ENCODE results near the genes SLC6A18, CLPTM1L and IRX2.

DNA sequence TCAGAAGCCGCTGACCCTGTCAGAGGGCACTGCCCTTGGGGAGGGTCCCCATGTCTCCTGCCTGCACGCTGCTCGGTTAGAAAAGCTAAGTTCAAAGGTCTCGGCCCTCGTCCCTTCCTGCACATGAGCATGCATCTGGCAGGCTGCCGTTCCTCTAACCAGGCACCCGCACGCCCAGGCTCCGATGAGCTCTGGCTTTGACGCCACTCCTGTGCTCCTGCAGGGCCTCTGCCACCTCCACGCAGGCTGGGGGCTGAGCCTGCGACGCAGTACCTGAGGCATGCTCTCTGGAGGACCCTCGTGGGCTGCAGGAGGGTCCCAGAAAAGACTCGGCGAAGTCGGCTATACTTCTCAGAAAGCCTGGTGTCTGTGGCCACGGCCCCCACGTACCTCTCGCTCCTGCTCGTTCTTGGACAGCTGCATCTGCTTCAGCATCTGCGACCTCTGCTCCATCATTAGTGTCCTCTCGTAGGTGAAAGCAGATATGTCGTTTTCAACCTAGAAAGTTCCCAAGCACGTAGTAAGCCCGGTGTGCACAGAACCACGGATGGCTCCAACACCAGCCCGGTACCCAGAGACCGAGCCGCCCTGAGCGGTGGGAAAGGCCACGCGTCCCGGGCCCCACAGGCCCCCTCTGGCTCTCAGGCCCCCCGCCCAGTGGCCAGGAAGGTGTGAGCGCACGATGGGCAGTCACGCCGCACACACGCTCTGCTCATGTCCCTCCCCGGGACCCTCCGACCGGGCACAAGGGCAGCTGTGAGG is 51.5 kb downstream of the NKD2 start:
- RRBS, result 86% methylated on average over 9 of the region's 43 CpGs

GRCh38 chr5:1098637-1099451 is 13.0 kb downstream of the SLC12A7 start:
- RRBS, result 100% methylated on average over 2 of the region's 26 CpGs

- RRBS, result no CpG with 5 or more reads among the region's 7 CpGs
Observed at GRCh38 chr5:1105460-1105693, 6.5 kb downstream of the SLC12A7 start.

- RRBS, result 3% methylated on average over 33 of the region's 62 CpGs
Observed at GRCh38 chr5:1110693-1111702, 865 bp downstream of the SLC12A7 start.

DNA sequence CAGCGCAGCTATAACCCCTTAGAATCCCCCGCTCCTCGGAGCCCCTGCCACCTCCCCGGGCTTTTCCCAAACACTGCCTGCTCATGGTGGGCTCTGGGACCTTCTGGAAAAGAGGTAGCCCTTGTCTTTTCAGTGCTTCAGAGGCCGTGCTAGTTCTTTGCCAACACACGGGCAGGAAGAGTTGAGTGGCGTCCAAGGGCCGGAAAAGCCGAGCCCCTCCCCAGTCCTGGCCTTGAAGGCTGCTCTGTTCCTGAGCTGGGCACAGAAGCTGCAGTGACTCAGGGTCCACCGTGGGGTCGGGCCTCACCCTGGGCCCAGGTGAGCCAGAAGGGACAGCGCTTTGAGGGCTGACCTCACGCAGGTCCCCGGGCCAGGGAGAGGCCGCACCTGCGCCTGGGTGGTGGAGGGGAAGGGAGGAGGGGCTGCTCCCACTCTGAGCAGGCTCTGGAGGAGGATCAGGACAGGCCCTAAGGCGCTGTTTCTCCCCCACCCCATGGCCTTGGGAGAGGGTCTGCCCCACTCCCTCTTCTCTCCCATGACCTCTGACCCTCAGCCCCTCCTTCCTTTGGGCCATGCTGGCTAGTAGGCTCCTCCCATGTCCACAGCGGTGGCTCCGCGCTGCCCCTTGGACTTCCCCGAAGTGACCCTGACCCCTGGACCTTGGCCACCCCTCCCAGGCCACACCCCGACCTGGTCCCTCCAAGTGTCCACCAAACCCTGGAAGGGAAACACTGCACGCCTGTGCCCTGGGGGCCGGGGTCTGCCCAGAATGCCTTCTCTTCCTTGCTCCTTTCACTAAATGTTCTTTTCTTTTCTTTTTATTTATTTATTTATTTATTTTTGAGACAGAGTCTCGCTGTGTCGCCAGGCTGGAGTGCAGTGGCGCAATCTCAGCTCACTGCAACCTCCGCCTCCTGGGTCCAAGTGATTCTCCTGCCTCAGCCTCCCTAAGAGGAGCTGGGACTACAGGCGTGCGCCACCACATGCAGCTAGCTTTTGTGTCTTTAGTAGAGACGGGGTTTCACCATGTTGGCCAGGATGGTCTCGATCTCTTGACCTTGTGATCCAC is 19.7 kb upstream of the SLC6A19 start:
- RRBS, result 65% methylated on average over 4 of the region's 32 CpGs

DNA sequence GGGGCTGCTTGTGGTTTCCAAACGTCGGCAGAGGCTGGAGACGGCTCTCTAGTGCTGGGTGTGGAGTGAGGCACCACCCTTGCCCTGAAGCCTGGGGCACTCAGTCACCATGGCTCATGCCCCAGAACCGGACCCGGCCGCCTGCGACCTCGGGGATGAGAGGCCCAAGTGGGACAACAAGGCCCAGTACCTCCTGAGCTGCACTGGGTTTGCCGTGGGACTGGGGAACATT is at the start of gene SLC6A18:
Gene SLC6A18 (plus strand): TSS at position 13 of the 232 bp plus-strand sequence.
- RRBS, result no CpG with 5 or more reads among the region's 9 CpGs

DNA sequence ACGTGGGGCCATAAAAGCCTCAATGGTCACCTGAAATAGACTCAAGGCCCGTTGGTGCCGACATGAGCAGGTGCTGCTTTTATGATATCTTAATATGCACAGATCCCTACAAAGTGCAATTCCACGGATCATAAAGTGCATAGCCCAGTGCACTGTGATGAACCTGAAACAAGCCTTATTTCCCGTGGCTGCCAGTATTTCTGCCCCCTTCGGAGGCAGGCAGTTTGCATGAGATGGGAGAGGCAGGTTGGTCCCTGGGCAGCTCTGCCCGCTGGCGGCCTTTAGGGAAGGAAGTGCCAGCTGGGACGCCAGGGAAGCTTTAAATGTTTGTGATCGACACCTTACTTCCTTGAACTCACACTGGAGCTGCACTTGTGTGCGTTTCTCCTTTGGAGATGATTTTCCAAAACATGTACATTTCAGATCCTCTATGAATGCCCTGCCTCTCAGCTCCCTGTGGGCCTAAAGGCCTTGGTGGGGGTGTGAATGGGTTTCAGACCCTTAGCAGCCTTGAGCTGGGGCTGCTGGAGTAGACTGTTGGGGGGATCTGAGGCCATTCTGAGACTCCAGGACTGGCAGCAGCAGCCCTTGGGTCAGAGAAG is 14.7 kb downstream of the SLC6A18 start:
- RRBS, result no CpG with 5 or more reads among the region's 11 CpGs

GRCh38 chr5:1316418-1317356 is 21.8 kb upstream of the TERT start:
- RRBS, result no CpG with 5 or more reads among the region's 26 CpGs

DNA sequence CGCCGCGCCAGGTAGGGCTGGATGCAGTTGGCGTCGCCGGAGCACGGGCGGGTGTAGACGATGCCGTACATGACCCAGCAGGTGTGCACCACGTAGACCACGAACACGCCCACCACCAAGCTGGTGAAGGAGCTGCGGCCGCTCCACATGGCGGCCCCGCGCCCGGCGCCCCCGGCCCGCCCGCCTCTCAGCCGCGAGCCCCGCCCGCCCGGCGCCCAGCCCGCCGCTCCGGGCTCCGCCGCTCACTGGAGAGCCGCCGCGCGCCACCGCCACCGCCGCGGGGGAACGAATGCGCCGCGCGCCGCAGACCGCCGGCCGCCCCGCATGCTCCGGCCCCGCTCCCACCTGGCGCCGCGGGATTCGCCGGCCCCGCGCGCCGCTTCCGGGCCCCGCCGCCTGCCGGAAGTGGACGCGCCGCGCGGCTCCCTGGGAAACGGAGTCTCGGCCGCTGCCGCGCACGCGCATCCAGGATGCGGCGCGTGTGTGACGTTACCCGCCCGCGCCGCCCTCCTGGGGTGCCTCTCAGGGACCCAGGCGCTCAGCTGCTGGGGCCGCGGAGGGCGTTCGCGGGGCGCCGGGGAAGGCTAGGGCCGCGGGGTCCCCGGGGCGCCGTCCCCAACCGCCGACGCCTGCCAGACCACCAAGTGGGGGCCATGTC is at the start of gene CLPTM1L:
Gene CLPTM1L (minus strand): TSS at position 407 of the 658 bp plus-strand sequence.
- RRBS, result 1% methylated on average over 36 of the region's 103 CpGs

GRCh38 chr5:1516187-1516702 is 7.5 kb downstream of the LPCAT1 start:
- RRBS, result no CpG with 5 or more reads among the region's 5 CpGs

DNA sequence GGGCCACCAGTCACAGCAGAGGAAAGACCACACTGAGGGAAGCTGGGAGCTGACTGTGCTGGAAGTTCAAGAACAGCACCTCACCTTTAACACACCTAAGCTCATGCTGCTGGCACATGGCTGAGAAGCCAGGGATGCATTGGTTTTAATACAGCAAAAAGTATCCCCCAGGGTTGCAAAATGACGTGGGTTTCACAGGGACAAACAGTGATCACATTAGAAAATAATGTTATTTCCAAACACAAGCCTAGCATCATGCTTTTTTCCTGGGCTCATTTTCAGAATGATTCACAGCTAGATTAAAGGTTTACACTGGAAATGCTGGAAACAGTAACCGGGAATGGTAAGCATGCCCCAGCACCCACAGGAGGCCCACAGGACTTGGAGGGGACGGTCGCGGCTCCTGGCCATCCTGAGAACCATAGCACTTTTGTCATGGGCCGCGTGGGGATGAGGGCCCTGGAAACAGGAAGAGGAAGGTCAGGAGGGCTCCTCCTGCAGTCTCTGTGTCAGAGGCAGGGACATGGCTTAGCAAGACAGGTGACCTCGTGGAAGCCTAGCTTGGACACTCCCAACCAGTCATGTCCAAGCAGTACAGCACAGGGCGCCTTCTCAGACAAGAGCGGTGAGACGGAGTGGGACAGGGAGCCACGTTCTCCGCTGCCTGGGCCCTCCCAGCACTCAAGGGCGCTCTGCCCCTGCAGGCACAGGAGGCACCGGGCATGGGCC is 6.8 kb downstream of the LPCAT1 start:
- RRBS, result 98% methylated on average over 1 of the region's 15 CpGs

DNA sequence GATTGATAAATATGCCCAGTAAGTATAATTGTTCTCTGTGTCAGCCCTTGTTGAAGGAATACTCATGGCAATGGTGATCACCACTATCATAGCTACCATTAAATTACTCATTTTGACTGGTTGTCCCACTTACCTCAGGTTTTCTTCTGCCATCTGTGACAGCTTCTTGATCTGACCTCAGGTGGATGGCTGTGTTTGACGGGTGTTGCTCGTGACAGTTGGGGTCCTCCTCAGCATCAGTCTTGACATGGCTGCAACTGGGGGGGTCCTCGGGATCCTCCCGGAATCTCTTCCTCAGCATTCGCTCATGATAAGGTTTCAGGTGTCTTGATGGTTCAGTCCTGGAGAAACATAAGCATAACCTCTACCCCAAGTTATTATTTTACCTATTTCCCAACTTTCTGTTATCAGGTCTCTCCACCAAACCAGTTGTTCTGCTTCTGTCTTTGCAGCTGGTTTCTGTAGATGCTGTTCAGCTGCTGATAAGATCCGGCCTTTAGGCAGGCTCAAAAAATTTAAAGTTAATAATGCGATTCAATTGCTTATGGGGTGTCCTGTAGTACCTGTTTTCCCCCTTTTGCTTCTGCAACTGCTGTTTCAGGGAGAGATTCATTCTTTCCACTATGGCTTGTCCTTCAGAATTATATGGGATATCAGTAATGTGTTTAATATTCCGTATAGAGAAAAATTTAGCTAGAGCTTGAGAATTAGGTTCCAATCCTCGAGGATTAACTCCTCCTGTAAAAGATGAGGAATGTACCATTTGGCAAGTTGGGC is 55.6 kb upstream of the LPCAT1 start:
- RRBS, result no CpG with 5 or more reads among the region's 9 CpGs

GRCh38 chr5:1611643-1612272 is 88.0 kb upstream of the LPCAT1 start:
- RRBS, result no CpG with 5 or more reads among the region's 16 CpGs

- RRBS, result no CpG with 5 or more reads among the region's 39 CpGs
Observed at GRCh38 chr5:1709557-1710344, 89.9 kb downstream of the MRPL36 start.

DNA sequence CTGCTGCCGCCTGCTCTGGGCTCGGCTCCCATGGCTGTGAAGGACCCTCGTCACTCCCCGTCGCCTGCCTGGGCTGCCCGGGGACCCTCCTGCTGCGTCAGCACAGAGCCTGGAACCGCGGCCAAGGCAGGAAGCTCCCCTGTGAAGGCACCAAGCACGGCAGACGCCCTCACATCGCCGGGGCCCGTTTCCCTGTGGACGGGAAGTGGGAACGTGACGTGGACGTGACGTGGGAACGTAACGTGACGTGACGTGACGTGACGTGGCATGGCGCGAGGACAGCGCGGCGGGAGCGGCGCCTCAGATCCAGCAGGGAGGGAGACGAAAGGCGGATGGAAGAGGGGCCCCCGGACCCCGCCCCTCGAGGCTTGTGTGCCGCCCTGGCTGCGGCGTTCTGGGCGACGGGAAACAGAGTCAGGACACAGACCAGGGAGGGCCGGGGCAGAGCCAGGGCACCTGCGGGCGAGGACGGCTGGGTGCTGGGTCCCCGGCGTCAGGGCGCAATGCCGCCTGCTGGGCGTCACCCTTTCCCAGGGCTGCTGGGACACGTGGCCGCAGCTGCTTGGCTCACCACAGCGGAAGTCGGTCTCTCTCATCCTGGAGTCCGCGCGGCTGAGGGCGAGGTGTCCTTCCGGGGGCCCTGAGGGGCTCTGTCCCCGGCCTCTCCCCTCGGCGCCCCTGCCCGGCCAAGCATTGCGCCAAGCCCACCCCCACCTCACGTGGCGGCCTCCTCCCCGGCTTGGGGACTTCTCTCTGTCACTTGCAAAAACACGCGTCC is 53.0 kb downstream of the MRPL36 start:
- RRBS, result 71% methylated on average over 22 of the region's 70 CpGs

GRCh38 chr5:1794355-1794823 is 5.2 kb downstream of the MRPL36 start:
- RRBS, result 95% methylated on average over 4 of the region's 18 CpGs

DNA sequence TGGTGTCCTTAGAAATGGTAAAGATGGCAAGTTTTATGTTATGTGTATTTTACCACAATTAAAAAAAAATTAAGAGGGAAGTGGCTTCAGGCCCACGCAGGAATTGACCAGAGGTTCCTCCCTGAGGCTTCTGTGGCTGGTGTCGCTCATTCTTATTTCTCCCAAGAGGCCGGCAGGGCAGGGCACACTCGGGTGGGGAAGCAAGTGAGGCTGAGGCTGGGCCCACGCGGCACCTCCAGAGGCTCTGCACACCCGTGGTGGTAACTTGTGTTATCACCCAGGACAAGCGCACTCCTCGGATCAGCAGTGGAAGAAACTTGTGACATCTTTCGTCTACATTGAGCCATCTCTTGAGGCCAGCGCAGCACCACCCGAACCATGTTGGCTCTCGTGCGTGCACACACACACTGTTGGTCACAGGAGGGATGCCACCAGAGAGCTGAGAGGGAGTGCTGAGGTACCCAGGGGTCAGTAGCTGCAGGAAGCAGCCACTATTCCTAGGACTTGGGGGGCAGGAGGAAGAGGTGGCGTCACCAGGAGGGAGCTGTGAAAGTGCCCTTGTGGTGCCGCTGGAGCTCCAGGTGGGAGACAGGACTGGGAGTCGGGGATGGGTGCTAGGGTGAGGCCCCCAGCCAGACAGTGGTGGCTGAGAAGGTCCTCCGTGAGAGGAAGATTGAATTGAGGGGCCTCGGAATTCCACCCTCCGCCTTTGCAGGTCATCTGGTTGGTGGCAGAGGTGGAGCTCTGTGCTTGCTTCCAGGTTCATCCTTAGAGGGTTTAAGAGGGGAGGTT is 6.4 kb downstream of the NDUFS6 start:
- RRBS, result no CpG with 5 or more reads among the region's 20 CpGs

GRCh38 chr5:1931700-1931956 is 48.9 kb upstream of the IRX4 start:
- RRBS, result 4% methylated on average over 7 of the region's 18 CpGs

- RRBS, result 11% methylated on average over 51 of the region's 97 CpGs
Observed at GRCh38 chr5:2751582-2752478, at the start of gene IRX2. Gene IRX2 (minus strand): TSS chr5:2751677.

DNA sequence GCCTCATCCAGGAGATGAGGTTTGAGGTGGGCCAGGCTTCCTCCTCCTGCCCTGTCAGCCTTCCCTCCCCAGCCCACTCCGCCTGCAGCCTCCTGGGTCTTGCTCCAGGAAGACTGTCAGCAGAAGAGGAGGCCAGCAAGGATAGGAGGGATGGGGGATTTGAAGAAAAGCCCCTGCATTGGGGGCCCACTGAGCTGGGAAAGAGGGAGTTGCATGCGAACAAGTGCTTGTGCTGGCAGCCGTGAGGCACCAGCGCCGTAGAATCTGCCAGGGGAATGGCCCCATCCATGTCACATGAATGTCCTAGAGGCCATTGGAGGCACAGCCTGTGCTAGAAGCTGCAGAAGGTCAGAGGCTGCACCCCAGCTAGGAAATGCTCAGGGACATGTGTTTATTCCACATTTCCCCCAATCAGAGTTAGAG is 327.7 kb upstream of the IRX2 start:
- RRBS, result no CpG with 5 or more reads among the region's 5 CpGs

Measured in GM19239 (cell line).